ENCODE measurements around a stretch of chr9.

- RRBS = no CpG with 5 or more reads among the region's 5 CpGs
Measured at GRCh38 chr9:131707044-131707361, 32.9 kb downstream of the RAPGEF1 start.

DNA sequence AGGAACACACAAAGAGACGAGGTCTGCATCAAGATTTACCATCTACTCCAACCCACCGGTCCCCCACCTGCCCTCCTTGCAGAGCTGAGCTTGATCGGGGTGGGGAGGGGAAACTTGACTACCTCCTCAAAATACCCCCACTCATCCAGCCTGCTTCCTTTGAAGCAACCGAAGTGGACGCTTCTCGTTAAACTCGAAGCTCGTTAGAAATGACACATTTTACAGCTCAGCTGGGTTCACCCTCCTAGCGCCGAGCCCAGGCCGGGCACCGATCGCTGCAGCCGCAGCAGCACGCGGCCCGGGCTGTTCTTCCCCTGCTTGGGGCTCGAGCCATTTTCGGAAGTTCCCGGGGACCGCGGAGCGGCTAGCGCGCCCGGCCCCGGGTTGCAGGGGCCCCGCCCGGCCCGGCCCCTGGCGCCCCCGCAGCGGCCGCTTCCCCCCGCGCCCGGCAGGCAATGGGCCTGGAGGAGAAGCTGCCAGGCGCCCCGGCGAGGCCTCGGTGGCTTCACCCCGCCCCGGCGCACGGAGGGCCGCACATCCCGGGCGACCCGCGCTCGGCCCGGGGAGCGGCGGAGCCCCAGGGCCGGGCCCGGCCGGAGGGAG is 630 bp downstream of the RAPGEF1 start:
- RRBS = 3% methylated on average over 21 of the region's 57 CpGs

GRCh38 chr9:132004478-132005108 is 75.1 kb downstream of the MED27 start:
- RRBS = no CpG with 5 or more reads among the region's 10 CpGs

GRCh38 chr9:132170219-132170598 is 8.4 kb downstream of the NTNG2 start:
- RRBS = no CpG with 5 or more reads among the region's 7 CpGs

DNA sequence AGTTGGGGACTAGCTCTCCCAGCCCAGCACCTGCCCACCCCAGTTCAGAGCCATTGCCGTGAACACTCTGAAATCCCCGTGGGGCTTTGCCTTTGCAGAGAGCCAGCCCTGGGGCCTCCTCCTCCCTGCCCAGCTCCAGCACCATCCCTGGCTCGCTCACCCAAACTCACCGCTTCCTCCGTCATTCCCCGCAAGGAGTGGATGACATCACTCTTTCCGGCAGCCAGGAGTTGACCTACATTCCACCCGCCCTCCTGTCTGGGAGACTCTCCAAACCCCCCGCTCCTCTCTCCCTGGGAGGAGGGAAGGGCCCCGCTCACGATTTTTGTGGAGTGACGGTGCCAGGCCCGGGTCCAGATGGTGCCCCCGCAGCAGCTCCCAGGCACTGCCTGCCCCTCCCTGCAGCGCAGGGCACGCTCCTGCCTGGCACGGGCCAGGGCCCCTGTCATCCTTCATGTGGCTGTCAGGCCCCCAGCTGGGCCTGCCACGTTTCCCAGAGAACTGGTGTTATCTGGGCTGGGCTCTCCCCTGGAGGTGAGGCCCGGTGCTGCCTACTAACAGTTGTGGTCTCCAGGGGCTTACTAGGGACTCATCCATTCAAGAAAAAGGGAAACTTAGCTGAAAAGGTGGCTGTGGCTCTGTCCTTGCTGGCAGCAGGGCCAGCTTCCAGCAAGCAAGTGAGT is 52.2 kb downstream of the NTNG2 start:
- RRBS = no CpG with 5 or more reads among the region's 19 CpGs

- RRBS = no CpG with 5 or more reads among the region's 5 CpGs
Measured at GRCh38 chr9:132233471-132233880, 71.6 kb downstream of the NTNG2 start.

GRCh38 chr9:132240717-132241824 is 79.2 kb downstream of the NTNG2 start:
- RRBS = 2% methylated on average over 32 of the region's 100 CpGs

GRCh38 chr9:132243296-132243865 is 81.5 kb downstream of the NTNG2 start:
- RRBS = no CpG with 5 or more reads among the region's 11 CpGs

- RRBS = no CpG with 5 or more reads among the region's 3 CpGs
Measured at GRCh38 chr9:132263441-132263977, 91.3 kb downstream of the SETX start.

GRCh38 chr9:132671904-132672797 is 1.9 kb downstream of the GTF3C4 start:
- RRBS = no CpG with 5 or more reads among the region's 9 CpGs

DNA sequence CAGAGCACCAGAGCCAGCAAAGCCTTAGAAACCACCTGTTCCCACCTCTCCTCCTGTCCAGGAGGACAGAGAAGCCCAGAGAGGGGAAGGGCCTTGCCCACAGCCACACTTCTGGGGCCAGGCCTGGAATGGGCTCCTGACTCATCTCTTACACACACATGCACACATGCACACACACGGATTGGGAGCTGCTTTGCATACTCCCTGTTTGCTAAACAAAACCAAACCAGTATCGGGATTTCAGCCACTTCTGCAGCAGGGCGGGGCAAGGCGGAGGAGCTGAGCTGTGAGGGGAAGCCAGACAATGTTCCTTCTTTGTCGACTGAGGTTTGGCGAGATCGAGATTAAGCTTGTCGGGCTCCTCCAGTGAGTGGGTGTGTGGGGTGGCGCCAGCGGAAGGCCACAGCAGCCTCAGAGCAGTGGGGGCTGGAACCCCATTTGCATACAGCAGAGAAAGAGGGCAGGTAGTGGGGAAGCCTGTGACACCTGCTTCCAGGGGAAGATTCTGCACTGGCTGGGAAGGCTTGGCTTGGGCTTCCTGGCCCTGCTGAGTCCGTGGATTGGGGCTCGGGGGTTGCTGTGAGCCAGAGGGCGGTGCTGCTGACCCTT is 16.0 kb downstream of the GFI1B start:
- RRBS = no CpG with 5 or more reads among the region's 13 CpGs

- RRBS = 97% methylated on average over 6 of the region's 16 CpGs
Measured at GRCh38 chr9:133050644-133051346, 11.0 kb upstream of the CEL start.

DNA sequence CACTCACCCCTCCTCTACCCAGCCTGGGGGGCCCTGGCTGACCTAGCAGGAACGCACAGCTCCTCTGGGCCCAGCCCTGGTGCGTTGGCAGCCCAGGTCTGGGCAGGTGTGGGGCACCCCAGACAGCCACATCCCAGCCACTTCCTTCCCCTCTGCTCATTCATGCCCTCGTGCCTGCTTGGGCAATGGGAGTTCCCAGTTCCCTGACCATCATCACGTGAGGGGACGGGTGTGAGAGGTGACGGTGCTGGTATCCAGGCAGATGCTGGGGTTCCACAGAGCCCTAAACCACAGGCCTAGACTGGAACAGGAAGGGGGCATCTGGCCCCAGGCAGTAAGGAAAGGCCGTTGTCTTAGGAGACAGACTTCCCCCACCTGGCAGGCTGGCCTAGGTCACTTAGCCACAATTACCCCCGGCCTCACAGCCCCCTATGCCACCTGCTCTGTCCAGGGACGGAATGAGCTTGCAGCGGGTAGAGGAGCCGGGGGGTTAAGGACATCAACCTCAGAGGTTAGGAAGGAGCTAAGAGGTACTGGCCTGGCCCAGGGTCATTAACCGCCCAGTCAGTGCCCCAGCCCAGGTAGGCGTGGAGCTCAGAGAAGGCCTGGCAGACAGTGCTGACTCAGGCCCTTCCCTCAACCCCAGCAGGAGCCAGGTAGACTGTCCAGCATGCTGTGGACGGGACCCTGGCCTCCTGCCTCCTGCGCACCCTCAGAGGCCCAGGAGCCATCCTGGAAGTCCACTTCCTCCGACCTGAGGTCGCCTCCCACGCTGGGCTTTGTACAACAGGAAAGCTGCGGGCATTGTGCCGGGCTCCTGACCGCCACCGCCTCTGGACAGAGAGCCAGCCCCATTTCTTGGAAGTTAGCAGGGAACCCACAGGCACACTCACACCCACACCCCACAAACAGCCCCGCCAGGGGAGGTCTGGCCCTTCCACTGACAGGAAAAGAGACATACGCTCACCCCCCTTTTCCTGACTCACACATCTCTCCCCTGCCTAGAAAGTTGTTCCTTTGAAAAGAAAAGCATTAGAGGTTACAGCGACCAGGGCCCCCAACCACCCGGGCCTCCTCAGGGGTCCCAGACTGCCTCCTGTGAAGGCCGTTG is 8.0 kb downstream of the RALGDS start:
- RRBS = 65% methylated on average over 4 of the region's 27 CpGs

GRCh38 chr9:133132910-133133683 is 12.1 kb upstream of the RALGDS start:
- RRBS = no CpG with 5 or more reads among the region's 18 CpGs

DNA sequence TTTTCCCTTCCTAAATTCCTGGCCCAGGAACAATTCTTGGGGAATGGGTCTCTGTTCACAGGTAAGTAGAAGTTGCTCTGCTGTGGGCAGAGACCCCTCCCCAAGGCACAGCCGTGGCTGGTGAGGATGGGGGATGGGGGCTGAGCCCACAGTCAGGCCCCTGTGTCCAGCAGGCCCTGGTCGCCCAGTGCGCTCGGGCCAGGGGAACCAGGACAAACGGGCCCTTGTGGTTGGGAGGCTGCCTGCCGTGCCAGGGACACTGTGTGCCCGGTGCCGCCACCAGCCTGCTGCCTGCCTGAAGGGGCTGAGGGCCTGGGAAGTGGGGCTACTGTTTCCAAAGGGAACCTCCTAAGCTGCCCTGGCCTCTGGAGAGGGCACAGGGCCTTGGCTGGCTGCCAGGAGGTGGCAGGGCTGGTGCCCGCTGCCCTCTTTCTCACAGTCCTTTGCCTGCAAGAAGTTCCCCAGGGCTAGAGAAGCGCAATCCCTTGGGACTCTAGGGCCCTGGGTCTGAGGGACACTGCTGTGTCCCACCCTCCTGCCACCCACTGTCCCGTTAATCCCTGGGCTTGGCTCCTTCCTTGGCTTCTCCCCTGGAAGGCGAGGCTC is 16.8 kb upstream of the RALGDS start:
- RRBS = no CpG with 5 or more reads among the region's 12 CpGs

DNA sequence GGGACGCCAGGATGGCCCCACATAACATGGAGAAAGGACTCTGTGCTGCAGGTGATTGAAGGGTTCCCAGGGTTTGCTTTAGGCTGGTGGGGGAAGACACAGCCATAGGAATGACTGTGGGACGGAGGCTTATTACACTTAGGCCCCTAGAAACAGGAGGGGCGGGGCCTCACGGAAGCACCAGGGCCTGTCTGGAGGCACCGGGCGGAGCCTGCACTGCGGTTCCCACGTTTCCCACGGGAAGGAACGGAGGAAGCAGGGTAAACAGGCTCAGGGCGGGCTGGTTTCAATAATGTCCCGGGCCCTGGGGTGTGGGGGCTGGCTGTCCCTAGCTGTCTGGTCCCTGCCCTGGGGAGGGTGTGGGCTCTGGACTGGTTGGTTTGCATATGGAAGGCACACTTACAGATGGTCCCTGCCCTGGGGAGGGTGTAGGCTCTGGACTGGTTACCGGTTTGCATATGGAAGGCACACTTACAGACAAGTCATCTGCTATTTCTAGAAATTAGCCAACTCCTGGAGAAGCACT is 14.2 kb upstream of the OBP2B start:
- RRBS = 9% methylated on average over 6 of the region's 13 CpGs

DNA sequence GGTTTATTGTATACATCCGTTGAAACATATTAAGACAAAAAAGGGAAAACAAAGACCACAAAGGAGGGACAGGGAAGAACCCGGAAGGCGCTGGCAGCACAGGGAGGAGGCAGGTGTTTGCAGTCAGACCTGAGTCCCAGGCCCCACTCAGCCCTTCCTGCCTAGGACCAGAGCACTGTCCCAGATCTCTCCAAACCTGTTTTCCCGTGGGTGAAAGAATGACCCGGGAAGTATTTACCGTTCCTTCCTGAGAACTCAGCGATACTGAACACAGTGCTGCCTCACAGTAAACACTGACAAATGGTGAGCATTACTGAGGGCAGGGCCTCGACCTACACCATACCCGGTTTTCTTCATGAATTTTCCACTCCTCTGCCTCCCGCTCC is 62.2 kb downstream of the SURF6 start:
- RRBS = no CpG with 5 or more reads among the region's 10 CpGs

- RRBS = no CpG with 5 or more reads among the region's 6 CpGs
Measured at GRCh38 chr9:133276518-133276759, 59.5 kb downstream of the SURF6 start.

DNA sequence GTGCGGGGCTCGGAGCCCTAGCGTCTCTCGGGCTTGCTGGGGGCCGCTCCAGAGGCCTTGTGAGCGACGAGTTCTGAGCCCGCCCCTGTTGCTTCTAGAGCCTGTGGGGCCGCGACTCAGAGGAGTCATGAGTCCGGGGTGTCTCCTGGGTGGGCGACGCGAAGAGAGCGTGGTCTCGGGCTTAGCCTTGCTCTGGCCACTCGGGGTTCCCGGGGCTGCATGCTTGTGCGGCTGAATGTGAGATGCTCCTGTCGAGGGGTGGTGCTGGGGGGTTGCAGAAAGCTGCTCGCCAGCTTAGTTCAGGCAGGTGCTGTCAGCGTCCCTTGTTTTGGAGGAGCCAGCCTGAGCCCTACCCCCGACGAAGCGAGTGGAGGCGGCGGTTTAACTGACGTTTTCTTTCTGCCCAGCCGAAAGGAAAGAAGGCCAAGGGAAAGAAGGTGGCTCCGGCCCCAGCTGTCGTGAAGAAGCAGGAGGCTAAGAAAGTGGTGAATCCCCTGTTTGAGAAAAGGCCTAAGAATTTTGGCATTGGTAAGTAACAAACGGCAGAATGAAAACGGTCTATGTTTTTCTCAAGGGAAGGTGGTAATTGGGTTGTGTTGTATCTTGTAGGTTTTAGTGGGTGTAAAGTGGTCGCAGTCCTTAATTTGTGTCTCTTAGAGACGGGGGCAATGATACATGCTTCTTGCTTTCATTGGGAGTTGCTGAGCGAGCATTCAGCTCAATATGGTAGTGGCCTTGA is 666 bp downstream of the RPL7A start:
- RRBS = under 1% methylated on average over 8 of the region's 36 CpGs

GRCh38 chr9:133422895-133423548 is 855 bp downstream of the ADAMTS13 start:
- RRBS = no CpG with 5 or more reads among the region's 7 CpGs

Data from foreskin fibroblast (primary cell).